MCF 10A (cell line): ENCODE measurements around the gene DYRK1A.

- PRO-cap, result no peak
- RRBS, result no CpG with 5 or more reads among the region's 6 CpGs
These were observed 57.0 kb downstream of the VPS26C start for GRCh38 chr21:37210181-37210521.

DNA sequence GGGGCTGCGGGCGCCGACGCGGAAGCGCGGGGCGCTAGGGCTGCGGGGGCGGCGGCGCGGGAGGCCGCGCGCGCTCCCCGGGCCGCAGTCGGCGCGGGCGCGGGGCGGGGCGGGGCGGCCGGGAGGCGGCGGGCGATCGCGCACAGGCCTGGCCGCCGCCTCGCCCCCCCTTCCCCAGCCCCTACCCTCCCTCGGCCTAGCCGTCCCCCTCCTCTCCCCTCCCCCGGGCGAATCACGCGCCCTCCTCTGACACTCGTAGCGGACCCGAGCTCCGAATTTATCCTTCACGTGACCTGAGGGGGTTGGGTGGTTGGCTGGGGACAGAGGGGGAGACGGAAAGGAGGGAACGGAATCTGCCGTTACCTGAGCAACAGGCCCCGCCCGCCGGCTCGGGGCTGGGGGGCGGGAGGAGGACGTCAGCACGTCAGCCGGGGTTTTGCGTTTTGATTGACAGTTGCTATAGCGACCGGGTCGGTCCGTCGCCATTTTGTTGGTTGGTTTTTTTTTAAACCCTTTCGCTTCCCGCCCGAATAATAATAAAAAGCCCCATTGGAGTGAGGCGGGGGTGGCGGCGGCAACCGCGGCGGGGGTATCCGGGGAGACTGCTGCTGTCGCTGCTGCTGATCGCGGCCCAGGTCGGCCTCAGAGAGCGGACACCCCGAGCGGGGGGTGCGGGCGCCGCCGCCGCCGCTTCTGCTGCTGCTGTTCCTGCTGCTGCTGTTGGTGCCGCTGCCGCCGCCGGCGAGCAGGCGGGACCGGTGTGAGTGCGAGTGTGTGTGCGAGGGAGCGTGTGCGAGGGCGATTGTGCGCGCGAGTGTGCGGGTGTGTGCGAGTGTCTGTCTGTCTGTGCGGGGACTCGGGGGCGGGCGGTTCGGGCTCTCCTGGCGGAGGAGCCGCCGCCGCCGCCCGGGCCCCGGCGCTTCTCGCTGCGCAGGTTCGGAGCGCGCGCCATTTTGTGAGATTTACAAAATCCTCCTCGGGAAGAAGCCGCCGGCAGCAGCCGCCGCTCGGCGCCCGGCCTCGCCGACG is at the start of gene DYRK1A:
TSS of gene DYRK1A (plus strand) at position 465 of the 1,029 bp plus-strand sequence.
- PRO-cap, result bidirectional peak, plus-strand start at position 37 of the sequence, minus-strand start outside the sequence; bidirectional peak, plus-strand start at position 465 of the sequence, minus-strand start at position 279 of the sequence; bidirectional peak, plus-strand start at position 720 of the sequence, minus-strand start at position 710 of the sequence; bidirectional peak, plus-strand start at position 919 of the sequence, minus-strand start at position 925 of the sequence
- RRBS, result under 1% methylated on average over 43 of the region's 134 CpGs

DNA sequence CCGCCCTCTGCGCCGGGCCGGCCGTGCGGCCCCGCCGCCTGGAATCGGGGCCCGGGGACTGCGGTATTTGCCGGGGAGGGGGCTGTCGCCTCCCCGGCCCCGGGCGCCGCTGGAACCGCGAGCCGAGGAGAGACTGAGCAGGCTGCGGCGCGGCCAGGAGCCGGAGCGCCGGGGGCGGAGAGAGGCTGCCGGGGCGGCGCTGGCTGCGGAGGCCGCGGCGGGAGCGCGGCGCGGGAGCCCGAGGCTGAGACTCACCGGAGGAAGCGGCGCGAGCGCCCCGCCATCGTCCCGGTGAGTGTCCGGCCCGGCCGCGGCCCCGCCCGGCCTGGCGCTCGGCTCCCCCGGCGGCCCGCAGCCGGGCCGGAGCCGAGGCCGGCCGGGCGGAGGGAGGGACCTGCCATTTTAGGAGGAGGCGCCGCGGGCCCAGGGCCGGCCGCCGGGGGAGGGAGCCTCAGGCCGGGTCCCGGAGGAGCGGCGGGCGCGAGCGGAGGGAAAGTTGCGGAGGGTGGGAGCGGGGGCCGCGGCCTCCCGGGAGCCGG is 834 bp downstream of the DYRK1A start:
- PRO-cap, result bidirectional peak, plus-strand start at position 400 of the sequence, minus-strand start at position 327 of the sequence; bidirectional peak, plus-strand start at position 454 of the sequence, minus-strand start at position 428 of the sequence
- RRBS, result 2% methylated on average over 33 of the region's 83 CpGs

GRCh38 chr21:37375705-37376580 is 9.4 kb downstream of the DYRK1A start:
- PRO-cap, result no peak
- RRBS, result no CpG with 5 or more reads among the region's 15 CpGs

- PRO-cap, result no peak
- RRBS, result no CpG with 5 or more reads among the region's 1 CpG
These were observed 17.2 kb downstream of the DYRK1A start for GRCh38 chr21:37383733-37384243.

DNA sequence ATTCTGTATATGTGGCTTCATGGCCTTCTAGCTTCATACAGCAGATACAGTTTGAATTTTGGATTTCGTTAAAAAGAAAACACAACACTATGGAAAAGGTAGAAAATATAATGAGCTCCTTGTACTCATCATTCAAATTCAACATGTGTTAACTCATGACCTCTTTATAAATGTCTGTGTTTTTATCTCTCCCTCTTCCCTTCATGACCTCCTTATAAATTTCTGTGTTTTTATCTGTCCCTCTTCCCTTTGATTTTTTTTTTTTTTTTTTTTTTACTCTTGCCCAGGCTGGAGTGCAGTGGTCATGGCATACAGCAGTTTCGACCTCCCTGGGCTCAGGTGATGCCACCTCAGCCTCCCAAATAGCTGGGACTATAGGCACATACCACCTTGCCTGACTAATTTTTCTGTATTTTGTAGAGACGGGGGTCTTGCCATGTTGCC is 21.3 kb downstream of the DYRK1A start:
- PRO-cap, result no peak
- RRBS, result no CpG with 5 or more reads among the region's 3 CpGs

GRCh38 chr21:37451856-37452869 is 85.6 kb downstream of the DYRK1A start:
- PRO-cap, result no peak
- RRBS, result no CpG with 5 or more reads among the region's 10 CpGs

DNA sequence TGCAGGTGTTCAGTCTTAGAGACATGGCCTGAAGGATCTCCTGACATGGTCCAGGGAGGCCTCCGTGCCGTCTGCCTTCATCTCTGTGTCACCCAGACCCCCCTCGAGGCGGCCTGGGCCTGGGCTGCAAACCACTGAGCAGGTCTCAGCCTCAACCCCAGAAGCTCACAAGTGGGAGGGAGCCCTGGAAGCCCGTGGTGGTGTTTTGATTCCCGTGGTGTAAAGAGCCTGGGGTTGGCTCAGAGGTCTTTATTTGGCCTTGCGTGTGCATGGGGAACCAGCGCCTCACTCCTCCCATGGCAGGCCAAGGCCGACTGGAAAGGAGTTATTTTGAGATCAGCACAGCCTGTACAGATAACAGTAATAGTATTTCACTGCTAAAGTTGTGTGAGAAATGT is 186.4 kb downstream of the DYRK1A start:
- PRO-cap, result no peak
- RRBS, result no CpG with 5 or more reads among the region's 9 CpGs

DNA sequence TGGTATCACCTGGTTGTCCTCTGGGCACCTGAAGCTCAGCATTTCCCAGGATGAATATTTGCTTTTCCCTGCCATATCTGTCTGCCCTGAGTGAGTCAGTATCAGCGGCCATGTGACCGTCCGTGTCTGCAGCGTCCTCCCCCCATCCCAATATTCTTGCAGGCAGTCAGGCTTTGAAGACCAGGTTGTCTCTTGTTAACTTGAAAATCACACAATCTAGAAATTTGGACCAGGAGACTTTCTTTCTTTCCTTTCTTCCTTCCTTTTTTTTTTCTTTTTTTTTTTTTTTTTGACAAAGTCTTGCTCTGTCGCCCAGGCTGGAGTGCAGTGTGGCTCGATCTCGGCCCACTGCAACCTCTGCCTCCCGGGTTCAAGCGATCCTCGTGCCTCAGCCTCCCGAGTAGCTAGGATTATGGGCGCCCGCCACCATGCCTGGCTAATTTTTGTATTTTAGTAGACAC is 198.7 kb downstream of the DYRK1A start:
- PRO-cap, result no peak
- RRBS, result no CpG with 5 or more reads among the region's 13 CpGs

GRCh38 chr21:37580475-37581062 is 214.0 kb downstream of the DYRK1A start:
- PRO-cap, result no peak
- RRBS, result no CpG with 5 or more reads among the region's 3 CpGs

DNA sequence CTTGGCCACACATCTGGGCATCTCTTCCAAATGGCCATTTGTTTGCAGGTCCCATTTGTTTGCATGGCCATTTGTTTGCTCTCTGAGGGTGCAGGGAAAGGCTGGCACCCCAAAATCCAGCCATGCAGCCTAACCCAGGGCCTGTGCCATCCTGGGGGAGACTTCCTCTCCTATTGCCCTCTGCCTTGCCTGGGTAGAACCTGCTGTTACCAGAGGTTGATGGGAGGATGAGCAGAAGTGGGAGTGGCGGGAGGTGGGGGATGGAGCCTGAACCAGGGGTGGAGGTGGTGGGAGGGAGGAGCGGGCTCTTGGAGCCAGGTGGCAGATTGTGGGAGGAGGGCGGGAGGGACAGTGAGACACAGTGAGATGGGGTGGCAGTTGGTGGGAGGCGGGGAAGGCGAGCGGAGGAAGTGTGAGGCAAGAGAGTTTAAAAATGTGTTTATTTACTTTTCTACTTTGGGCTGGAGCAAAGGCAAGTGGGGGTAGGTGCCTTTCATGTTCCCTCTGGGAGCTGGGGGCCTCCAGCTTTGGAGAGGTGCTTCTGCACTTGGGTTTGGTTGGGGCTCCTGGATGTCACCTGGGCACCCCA is 87.3 kb downstream of the KCNJ6 start:
- PRO-cap, result no peak
- RRBS, result no CpG with 5 or more reads among the region's 6 CpGs

GRCh38 chr21:38341296-38342075 is 84.7 kb downstream of the KCNJ15 start:
- PRO-cap, result no peak
- RRBS, result no CpG with 5 or more reads among the region's 6 CpGs

DNA sequence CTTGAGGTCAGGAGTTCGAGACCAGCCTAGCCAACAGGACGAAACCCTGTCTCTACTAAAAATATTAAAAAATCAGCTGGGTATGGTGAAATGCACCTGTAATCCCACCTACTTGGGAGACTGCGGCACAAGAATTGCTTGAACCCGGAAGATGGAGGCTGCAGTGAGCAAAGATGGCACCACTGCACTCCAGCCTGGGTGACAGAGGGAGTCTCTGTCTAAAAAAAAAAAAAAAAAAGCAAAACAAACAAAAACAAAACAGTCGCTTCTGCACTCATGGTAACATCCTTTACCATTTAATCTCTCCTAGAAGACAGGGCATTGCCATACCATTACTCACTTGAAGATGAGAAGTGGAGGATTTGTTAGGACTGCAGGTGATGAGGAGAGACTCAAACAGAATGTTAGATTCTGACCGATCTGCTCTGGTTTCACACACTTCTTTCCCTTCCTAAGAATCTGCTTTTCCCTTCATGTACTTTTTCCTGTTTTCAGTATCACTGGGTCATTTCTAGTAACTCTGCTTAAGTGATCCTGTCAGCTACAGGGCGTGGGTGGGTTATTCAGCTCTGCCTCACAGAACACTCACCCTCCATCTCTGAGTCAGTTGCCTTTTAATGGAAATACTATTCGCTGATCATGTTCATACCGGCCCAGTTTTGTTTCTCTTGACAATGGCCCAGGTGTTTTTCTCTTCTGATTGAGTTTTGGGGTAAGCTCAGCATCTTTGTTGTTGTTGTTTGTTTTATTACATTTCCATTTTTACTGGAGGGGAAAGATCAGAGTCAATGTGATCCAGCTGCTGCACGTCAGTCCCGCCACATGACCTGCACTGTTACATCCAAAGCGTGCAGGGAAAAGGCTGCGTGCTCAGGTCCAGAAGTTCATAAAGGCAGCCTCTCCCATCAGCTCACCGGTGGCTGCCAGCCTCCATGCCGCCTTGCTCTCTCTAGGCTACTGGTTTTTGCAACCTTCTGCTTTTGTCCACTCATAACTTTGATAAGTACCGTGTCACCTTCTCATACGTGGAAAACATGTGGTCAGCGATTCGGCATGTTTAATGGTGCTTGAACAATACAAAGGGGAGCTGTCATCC is 148.1 kb upstream of the ERG start:
- PRO-cap, result bidirectional peak, plus-strand start at position 332 of the sequence, minus-strand start at position 151 of the sequence
- RRBS, result no CpG with 5 or more reads among the region's 19 CpGs

GRCh38 chr21:38735541-38735769 is 70.3 kb upstream of the ETS2 start:
- PRO-cap, result no peak
- RRBS, result no CpG with 5 or more reads among the region's 4 CpGs

DNA sequence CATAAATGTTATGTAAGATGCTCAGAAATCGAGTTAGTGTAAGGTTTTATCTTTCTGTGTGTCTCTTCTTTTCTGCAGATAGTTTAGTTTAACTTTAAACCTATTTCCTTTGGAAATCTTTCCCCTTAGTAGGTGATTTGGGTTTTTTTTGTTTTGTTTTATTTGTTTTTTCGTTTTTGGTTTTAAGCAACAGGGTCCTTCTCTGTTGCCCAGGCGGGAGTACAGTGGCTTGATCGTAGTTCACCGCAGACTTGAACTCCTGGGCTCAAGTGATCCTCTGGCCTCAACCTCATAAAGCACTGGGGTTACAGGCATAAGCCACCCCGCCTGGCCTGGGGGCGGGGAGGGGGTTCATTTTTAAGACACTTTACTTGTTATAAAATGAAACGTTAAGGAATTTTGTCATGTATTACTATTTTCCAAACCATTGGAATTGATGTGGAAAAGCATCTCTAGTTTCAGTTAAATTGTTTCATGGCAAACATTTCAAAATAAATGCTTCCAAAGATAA is 6.0 kb downstream of the ETS2 start:
- PRO-cap, result no peak
- RRBS, result no CpG with 5 or more reads among the region's 8 CpGs

DNA sequence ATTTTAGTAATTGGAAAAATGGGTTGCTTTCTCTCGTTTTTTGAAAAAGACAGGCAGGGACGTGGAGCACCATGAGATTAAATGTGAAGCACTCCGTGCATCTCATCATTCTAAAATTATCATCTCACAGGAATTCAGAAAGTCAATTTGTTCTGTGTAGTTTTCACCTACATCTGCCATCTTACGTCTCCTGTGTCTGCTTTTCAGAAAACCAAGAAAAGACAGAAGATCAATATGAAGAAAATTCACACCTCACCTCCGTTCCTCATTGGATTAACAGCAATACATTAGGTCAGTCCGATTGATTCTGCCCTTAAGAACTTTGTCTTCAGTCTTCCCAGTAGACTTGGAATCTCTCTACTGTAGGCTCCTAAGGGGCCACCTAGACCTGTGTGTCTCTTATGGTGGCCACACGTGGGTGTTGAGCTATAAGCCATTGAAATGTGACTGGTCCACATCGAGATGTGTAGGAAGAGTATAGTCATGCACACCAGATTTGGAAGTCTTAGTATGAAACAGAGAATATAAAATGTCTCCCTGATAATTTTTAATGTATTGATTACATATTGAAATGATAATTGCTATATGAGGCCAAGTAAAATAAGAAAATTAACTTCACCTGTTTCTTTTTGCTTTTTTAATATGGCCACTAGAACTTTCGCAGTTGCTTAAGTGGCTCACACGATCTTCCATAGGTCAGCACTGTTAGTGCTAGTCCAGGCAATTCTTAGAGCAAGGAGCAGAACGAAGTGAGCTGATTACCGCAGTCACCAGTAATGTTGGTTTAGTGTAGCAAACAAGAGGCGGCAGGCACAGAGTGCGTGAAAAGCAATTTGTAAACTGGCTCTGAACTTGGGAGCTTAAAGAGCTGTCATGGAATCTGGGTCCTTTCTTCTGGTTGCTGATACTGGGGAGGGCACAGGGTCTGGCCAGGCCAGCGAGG is 11.3 kb downstream of the ETS2 start:
- PRO-cap, result no peak
- RRBS, result no CpG with 5 or more reads among the region's 15 CpGs

DNA sequence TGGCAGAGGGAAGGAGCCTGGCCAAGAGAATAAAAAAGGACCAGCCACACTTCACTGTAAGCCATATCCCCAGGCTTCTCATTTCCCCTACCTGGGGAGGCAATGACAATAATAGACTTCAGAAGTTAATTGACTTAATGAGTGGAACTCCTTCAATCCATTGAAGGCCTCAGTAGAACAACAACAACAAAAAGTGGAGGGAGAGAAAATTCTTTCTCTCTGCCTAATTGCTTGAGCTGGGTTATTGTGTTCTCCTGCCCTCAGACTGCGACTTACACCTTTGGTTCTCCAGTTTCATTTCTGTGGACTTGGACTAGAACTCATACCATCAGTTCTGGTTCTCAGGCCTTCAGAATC is 98.9 kb downstream of the ETS2 start:
- PRO-cap, result no peak
- RRBS, result no CpG with 5 or more reads among the region's 1 CpG

DNA sequence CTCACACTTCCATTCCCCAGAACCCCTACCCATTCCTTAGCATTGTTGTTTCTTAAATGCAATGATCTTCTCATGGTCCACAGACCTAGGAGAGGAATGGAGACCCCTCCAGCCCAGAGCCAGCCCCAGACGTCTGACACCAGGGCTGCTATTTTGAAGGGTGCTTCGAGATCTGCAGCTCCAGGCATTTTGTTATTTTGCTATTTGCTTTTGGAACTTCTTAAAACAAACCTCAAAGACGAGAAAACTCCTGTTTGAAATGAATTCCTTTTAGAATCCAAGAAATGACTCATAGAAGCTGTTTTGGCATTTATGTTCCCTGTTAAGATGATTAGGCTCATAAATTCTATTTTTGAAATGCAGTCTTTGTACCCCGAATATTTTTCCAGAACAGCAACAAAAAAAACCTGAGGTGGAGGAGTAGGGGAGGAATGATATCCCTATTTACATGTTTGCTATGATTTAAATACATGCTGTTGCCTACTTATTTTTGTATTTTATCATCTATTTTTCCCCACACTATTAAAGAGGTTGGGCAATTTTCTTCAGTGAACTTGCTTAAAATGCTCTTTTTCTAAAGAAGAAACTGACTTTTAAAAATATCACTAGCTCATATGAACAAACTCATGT is 115.4 kb downstream of the ETS2 start:
- PRO-cap, result no peak
- RRBS, result no CpG with 5 or more reads among the region's 4 CpGs

DNA sequence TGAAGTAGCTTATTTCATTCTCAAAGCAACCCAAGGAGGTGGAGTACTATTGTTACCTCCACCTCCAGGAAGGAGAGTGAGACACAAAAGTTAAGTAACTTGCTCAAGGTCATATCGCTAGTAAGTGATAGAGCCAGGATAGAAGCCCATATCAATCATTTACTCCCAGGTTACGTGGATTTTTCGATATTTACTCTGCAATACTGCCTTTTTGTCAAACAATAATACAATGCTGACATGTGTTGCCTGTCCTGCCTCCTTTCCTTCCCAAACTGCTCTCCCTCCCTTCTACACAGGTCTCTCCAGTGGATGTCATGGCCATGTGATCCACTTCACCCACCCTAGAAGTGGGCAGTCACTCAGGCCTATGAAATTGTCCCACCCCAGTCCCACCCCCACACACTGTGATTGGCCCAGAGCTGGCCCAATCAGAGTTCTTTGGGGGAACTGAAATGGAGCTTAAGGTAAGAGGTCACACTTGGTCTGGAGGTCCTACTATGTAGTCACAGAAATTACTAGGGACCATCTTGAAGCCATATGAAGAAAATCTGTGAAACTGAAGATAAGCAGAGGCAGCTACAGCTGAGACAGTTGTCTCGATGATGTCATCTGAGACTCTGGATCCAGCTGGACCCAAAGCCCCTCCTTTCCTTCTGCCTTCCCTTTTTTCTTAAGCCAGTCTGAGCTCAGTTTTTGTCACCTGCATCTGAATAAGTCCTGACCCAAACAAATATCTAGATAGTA is 143.1 kb downstream of the ETS2 start:
- PRO-cap, result no peak
- RRBS, result no CpG with 5 or more reads among the region's 4 CpGs

GRCh38 chr21:38988306-38989424 is 182.9 kb downstream of the ETS2 start:
- PRO-cap, result no peak
- RRBS, result no CpG with 5 or more reads among the region's 32 CpGs